Penis (tissue), 1 donor: ENCODE results near the gene FBLL1.

GRCh38 chr5:163482519-163483214, 22.2 kb downstream of the HMMR start:
- PRO-cap = no peak

- PRO-cap = no peak
These were observed 410.2 kb downstream of the MAT2B start for GRCh38 chr5:163915406-163916221.

GRCh38 chr5:164457707-164458106, 952.3 kb downstream of the MAT2B start:
- PRO-cap = no peak

GRCh38 chr5:166144982-166145506, 833.8 kb upstream of the TENM2 start:
- PRO-cap = no peak

DNA sequence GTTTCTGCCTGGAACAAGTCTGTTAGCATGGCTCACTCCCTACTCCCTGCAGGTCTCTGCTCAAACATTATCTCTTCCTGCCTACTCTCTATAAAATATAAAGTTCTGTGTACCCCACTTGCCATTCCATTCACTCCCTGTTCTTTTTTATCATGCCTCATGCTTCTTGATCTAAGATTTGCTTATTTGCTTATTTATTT, 337.0 kb downstream of the TENM2 start:
- PRO-cap = no peak

DNA sequence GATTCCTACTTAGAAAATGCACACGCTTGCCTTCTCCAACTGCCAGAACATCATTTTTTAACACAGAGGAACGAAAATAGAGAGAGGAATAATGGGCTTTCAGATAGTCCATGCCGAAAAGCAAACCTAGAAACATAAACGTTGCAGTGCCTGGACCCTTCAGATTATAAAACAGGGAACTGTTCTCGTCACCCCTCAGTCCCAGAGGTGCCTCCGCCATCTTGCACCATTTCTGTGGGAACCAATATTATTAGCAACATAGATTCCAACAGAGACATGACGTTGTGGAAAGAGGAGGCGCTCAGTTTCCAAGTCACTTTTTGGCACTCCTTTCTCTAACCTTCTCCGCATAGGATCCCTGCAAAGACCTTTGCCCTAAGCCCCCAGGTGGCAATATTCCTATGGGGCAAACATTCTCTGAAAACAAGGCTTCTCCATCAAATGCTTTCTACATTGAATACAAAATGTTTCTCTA, 501.0 kb upstream of the WWC1 start:
- PRO-cap = no peak

- PRO-cap = no peak
These were observed 84.3 kb upstream of the RARS1 start for GRCh38 chr5:168401736-168402582.

- PRO-cap = no peak
These were observed 82.1 kb upstream of the RARS1 start for GRCh38 chr5:168404102-168404724.

DNA sequence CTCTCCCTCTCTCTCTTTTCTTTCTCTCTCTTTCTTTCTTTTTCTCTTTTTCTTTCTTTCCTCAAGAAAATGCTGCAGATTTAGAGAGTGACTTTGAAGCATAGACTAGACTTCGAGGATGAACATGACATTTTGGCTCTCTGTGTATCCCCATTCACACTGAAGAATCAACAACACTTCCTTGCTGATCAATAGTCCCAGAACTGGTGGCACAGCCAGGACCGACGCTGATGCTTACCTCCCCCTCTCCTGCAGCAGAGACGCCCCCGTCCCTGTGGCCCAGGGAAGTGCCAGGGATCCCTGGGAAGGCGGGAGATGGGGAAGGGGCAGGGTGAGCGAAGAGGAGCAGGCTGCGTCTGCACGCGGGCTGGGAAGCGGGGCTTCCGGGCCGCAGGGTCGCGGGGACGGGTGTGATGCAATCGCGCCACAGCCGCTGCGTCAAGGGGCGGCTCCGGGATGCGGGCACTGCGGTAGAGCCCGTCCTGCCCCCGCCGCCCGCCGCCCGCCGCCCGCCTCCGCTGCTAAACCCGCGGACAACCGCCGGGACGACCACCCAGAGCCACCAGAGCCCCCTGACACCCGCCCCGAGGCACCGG, at the start of gene FBLL1:
FBLL1 (plus strand) TSS at position 427 of the 596 bp plus-strand sequence.
- PRO-cap = no peak

DNA sequence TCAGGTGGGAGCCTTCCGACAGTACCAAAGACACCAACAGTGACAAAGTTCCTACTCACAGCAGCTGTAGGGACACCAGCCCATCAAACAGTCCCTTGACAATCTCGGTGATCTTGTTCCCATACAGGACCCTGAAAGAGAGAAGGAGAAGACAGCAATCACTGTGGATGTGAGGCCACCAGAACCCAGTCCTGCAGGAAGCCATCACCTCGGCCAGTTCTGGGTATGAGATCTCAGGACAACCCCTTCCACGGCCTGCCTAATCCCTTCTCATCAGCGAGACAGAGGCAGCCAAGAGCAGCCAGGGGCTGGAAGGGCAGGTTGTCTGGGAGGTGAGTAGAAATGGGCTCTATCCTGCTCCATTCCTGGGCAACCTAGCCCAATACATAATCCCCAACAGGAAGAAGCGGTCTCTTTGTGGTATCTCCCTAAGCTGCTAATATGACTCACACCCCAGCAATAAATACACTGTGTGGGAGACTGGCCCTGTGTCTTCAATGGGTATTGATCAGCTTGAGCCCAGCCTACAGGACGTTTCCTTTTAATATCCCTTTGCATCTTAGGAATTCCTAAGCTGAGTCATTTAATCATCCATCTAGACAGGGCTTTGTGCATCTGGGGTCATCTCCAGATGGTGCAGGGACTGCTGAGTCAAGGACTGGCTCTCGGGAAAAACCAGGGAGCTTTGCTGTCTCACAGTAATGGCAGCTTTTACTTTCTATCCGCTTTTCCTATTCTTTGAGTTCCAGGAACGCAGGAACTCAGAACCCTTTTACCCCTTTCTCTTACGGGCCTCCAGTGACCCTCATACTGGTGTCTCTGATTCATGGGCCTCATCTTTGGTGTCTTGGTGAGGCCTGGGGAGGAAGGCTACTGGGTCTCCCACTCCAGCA, 206.9 kb upstream of the PANK3 start:
- PRO-cap = no peak

- PRO-cap = no peak
These were observed 239.8 kb upstream of the PANK3 start for GRCh38 chr5:168819059-168819265.

GRCh38 chr5:168886389-168886853, 307.3 kb upstream of the PANK3 start:
- PRO-cap = no peak

GRCh38 chr5:169286697-169286905, 14.3 kb downstream of the SLIT3 start:
- PRO-cap = no peak

GRCh38 chr5:169649528-169650013, 12.5 kb downstream of the DOCK2 start:
- PRO-cap = no peak

DNA sequence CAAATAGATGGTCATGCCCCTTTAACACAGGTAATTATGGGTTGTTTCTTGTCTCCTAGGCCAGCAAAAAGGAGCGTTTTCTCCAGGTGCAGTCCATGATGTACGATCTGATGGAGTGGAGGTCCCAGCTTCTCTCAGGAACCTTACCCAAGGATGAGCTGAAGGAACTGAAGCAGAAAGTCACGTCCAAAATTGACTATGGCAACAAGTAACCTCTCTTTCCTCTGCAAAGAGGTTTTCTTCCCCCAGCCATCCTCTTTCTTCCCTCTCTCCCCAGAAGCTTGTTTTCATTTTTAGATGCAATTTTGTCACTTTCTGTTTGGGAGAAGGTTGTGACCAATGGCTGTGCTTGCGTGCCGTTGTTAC, 37.1 kb downstream of the DOCK2 start:
- PRO-cap = no peak

DNA sequence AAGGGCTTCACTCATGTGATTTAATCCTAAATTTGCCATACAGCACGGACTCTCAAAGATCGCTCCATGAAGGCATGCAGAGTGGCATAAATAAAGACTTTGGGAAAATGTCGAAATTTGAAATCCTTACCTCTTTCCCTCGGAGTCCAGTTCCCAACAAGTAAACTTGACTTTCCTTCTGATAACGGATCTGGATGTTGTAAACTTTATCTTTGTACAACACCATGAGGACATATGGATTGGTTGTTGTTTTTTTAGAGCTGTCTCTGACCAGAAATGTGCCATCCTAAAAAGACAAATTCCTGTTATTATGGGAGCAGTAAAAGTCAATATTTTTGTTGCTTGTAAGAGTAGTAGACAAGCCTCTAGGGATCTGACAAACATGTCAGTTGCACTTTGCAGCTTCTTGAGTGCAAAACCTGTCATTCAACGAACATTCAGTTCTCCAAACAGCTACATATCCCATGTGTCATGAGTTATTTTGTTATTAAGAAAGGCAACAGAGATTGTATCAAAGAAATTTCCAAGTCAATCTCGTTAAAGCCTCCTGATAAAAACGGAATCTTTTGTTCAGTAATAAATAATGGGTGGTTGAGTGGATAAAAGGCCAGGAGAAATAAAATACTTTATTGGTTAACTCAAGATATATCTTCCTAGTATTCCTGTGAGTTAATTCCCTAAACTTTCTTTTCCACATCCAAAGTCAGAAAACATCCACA, 18.0 kb downstream of the C5orf58 start:
- PRO-cap = no peak

- PRO-cap = no peak
These were observed 28.4 kb downstream of the LCP2 start for GRCh38 chr5:170268799-170270017.

DNA sequence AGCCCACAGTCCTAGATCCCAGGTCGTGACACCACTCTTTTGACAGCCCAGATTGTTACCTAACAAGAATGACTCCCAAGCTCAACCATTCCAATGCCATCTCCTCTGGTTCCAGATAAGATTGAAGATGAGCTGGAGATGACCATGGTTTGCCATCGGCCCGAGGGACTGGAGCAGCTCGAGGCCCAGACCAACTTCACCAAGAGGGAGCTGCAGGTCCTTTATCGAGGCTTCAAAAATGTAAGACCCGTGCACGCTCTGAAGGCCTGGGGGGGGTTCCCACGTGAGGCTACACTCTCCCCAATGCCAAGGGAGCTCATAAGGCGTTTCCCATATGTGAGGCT, 64.9 kb upstream of the GABRP start:
- PRO-cap = no peak

GRCh38 chr5:170756849-170757681, 26.5 kb upstream of the GABRP start:
- PRO-cap = no peak

DNA sequence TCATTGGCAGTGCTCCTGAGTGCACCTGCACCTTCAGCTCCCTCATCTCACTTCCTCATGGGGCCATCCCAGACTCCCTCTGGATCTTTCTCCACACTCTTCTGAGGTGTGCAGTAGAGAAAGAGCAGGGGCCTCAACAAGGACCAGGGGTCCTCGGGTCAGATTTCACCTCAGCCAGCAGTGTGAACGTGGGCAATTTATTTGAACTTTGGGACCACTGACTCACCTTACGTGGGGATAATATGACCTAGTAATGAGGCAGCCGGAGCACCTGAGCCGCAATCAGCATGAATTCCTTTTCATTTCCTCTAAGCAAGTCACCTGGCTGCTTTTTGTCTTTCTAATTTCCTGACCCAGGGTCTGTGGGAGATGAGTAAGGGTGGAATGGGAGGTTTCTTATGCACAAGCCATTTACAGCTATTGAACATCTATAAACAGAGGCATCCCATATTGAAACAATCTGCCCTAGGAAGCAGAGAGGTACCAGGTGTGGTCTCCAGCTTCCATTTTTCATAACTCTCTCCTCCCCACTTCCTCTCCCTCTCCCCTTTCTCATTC, 22.3 kb upstream of the GABRP start:
- PRO-cap = no peak